Hepatocyte (in vitro differentiated cells and primary cell): Measurements from ENCODE around the genes OR7C2 and OR10H3.

GRCh38 chr19:14941258-14941608, at the start of gene OR7C2:
Gene OR7C2 (plus strand): TSS chr19:14941489.
- RAMPAGE, long total RNA, result no peak
- RRBS, result no CpG with 5 or more reads among the region's 5 CpGs

GRCh38 chr19:15011058-15011570, 588 bp downstream of the CCDC105 start:
- RAMPAGE, long total RNA, result no peak
- RRBS, result 30% methylated on average over 1 of the region's 48 CpGs

DNA sequence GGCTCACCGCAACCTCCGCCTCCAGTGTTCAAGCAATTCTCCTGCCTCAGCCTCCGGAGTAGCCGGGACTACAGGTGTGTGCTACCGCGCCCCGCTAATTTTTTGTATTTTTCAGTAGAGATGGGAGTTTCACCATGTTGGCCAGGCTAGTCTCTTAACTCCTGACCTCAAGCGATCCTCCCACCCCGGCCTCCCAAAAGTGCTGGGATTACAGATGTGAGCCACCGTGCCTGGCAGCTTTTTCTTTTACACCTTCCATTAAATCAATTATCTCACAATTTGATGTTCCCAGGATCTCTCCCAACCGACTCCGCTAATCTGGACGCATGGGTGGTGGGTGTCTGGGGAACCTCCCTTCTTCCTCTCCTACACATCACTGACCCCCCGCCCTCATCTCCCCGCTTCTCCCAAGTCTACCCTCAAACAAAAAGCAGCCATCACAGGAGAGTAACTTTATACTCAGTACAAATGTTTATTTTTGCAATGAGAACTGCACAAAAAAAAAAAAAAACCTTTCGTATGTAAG, 2.9 kb upstream of the EPHX3 start:
- RAMPAGE, long total RNA, result no peak
- RRBS, result no CpG with 5 or more reads among the region's 16 CpGs

DNA sequence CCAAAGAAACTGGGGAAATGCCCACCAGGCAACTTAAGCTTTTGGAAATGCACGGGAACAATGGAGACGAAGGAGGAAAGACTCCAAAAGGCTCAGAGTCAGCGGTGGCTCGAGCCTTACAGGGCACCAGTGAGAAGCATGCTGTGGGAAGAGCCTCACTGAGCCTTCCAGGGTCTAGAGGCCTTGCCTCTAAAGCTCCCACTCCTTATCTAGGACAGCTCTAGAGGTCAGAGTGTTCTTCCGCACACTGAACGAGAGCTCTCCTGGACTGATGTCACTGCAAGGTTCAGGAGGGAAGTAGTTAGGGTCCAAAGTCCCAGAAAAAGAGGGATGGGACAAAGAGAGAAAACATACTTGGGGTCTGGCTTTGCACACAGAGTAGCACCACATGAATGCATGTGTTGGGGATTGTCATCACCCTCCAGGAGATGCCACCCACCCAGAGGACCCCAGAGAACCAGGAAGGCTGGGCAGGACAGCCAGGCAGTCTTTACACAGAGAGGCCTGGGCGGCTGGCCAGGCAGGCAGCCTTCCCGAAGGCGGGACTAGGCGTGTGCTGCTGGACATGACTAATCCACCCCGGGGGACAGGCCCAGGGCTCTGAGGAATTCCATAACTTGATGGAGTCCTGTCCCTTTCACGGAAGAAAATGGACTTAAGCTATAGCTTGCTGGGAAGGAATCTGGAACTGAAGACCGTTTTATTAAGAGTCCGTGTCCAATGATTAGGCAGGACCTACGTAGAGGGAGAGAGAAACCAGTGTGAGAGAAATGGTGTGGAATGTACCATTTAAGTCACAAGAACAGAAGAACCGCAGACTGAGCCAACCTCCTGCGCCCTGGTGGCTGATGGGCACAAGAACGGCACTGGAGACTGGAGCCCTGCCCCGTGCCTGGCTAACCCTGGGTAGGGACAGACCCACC, 16.6 kb upstream of the EPHX3 start:
- RAMPAGE, long total RNA, result no peak
- RRBS, result no CpG with 5 or more reads among the region's 19 CpGs

DNA sequence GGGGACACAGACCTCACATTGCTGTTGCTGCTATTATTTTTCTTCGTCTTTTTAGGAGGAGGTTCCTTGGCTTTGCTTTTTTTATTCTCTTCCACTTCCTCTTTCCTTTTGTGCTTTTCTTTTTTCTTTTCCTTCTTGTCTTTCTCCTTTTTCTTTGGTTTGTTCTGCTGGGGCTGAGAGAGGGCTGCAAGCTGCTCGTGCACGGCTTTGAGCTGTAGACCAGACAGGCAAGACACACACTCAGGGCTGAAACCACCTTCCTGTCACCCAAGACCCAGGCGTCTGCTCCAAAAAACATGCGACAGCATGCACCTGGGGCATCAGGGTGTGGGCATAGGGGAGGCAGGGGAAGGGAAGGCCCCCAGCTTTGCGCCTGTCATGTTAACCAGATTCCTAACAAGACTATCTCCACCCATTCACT, 23.8 kb upstream of the EPHX3 start:
- RAMPAGE, long total RNA, result no peak
- RRBS, result no CpG with 5 or more reads among the region's 6 CpGs

DNA sequence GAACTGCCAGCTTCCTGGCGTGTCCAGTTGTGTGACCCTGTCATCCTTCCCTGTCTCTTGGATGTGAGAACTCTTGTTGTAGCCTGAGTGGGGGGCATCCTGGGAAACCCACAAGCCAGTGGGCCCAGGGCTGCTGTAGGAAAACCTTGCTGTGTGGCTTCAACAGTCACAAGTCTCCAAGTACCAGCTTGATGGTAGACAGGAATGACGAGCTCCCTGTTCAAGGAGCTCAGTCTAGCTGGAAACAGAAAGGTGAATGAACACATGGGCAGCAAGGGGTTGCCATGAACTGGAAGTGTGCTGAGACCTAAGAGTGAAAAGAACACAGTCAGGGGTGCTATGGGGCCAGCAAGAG, 27.3 kb upstream of the EPHX3 start:
- RAMPAGE, long total RNA, result no peak
- RRBS, result no CpG with 5 or more reads among the region's 2 CpGs

DNA sequence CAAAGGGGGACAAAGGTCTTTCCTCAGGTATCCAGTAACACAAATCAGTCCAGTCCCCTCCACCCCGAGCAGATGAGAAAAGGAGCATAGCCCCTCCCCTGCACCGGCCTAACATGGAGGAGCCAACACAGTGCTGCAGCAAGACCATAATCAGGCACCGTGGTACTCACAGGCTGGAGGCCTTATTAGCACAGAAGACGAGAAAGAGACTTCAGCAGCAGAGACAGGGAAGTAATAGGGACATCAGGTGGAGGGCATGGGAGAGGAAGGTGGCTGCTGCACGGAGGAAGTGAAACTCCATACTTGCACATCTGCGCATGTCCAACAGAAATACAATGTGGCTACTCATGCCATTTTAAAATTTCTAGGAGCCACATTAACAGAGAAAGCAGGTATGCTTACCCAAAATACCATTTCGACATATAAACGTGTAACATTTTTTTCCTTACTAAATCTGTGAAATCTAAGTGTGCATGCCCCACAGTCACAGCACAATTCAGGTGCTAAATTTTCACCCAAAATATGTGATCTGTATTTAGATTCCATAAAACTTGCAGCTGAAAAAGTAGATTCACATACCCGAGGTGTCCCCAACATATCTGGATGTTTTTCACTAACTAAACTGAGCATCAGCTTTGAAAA, 46.1 kb downstream of the BRD4 start:
- RAMPAGE, long total RNA, result no peak
- RRBS, result no CpG with 5 or more reads among the region's 9 CpGs

DNA sequence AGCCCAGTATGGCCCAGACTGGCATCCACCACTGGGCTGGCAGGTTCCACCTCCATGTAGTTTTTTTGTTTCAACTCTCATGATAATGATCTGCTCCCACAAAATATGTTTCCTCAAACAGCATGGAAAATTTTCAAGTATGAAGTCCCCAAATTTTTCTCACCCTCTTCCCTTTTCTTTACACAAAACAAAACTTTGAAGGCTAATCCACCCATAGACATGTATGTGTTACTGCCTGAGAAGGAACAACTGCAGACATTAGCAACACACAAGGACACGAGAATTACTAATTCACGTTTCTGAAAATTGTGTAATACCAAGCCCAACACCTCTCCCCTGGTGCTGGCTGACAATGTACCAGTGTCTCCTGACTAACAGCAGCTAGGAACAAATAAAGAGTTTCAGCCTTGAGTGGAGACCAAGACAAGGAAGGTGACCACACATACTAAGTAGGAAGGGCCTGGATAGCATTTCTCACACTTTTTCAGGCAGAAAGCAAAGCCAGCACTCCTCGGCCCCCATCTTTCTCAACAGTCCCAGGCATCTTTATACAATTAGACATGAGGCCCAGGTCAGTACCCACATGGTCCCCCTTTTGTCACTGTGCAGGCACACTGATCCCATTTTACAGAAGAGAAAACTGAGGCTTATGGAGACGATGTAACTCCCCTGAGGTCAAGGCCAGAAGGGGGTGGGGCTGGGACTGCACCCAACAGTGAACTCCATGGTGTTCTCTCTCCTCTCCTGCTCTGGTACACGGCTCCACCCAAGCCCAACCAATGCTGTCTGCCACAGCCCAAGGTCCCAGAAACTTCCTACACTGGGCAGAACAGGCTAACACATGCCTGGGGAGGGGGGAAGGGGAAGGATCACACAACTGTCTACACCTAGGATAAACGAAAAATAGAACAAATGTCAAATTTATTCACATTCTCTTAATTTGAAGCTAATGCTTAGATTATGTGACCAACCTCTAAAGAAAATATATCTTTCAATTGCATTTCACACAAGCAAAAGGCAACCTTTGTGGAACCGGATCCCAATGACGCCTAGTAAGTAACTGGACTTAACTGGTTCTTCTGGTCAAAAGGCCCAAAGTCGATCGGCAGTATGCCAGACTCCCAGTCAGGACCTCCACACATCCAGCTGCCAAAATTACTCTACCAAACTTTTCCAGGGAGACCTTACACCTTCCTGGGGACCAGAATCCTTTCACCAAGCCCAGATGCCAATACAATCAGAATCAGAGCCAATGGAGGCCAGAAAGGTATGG, 8.5 kb downstream of the BRD4 start:
- RAMPAGE, long total RNA, result no peak
- RRBS, result no CpG with 5 or more reads among the region's 10 CpGs

GRCh38 chr19:15373627-15374448, 5.7 kb downstream of the AKAP8 start:
- RAMPAGE, long total RNA, result no peak
- RRBS, result no CpG with 5 or more reads among the region's 37 CpGs

- RAMPAGE, long total RNA, result no peak
- RRBS, result no CpG with 5 or more reads among the region's 12 CpGs
Measured at GRCh38 chr19:15376702-15377476, 2.7 kb downstream of the AKAP8 start.

DNA sequence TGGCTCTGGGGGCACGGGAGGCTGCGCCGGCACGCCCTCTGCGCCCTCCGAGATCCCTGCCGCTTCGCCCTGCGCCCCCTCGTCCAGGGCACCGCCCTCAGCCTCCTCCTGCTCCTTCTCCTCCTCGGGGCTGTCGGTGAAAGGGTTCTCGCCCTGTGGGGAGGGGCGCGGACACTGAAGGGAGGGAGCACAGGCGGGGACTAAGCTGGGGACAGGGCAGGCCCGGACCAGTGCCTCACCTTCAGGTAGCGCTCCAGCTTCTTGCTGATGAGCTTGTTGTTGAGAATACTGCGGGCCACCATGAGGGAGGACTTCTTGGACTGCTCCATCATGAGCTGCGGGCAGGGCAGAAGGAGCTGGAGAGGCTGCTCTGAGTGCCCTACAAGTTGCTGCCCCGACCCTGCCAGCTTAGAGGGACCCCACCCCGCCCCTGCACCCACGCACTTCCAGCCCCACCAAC, 721 bp upstream of the AKAP8 start:
- RAMPAGE, long total RNA, result no peak
- RRBS, result no CpG with 5 or more reads among the region's 24 CpGs

DNA sequence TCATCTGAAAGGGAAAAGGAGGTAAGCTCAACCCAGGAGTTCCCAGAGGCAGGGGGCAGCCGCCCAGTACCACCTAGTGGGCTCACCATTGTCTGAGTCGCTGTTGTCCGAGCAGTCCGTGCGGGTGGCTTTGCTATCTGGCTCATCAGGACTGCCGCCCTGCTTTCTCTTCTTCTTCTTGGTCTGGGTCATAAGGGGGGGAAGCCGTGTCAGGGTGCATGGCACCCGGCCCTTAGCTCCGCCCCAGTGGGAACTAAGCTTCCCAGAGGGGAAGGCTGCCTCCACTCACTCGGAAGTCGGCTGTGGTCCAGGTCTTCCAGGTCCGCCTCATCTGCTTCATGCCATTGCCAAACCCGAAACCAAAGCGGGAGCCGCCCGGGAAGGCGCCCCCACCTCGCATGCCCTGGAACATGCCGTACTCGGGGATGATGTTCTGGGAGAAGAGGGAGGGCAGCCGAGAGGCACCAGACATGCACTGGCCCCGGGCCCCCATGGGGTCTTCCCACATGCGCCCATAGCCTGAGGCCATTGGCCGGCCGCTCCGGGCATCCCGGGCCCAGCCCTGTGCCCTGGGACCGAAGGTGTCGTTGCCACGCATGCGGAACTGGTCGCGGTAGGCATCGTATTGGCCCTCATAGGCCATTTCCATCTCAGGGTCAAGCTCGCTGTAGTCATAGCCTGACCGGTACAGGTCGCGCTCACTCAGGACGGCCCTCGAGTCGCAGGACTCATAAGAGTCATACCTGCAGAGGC, 17.8 kb downstream of the AKAP8L start:
- RAMPAGE, long total RNA, result no peak
- RRBS, result 97% methylated on average over 6 of the region's 41 CpGs

DNA sequence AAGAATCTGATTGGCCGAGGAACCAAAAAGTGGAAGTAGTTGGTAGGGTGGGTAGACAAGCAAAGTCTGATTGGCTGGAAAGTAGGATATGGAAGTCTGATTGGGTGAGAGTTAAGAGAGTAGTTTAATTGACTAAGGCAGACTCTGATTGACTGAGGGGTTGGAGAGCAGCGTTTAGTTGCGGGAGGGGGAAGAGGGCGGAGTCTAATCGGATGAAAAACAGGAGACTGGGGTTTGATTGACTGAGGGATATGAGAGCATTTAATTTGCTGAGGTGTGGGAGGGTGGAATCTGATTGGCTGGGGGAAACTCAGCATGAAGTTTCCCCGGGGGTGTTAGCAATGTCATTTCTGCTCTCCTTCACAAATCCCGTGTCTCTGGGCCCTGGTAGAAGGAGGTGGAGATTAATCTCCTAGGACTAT, 9.3 kb upstream of the CYP4F22 start:
- RAMPAGE, long total RNA, result no peak
- RRBS, result no CpG with 5 or more reads among the region's 7 CpGs

DNA sequence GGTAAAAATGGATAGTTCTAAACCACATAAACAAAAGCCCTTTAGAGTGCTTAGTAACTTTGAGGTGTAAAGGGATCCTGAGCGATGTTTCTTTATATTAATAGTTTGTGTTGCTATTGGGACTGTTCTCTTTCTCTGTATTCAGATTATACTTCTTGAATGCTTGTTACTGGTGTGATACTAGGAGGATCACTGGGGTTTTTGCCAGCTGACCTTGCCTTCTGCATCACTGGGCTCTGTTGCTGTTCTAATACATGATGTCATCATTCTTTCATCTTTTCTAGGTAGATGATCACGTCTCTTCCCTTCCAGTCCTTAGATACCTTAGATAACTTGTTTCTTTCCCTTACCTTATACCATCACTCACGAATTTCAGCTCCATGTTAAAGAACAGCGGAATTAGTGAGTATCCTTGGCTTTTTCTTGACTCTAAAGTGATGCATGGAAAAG, at the start of gene OR10H3:
Gene OR10H3 (plus strand): TSS at position 336 of the 450 bp plus-strand sequence.
- RAMPAGE, long total RNA, result no peak
- RRBS, result no CpG with 5 or more reads among the region's 4 CpGs

GRCh38 chr19:15760198-15760517, 22.4 kb downstream of the OR10H3 start:
- RAMPAGE, long total RNA, result no peak
- RRBS, result 6% methylated on average over 4 of the region's 24 CpGs

DNA sequence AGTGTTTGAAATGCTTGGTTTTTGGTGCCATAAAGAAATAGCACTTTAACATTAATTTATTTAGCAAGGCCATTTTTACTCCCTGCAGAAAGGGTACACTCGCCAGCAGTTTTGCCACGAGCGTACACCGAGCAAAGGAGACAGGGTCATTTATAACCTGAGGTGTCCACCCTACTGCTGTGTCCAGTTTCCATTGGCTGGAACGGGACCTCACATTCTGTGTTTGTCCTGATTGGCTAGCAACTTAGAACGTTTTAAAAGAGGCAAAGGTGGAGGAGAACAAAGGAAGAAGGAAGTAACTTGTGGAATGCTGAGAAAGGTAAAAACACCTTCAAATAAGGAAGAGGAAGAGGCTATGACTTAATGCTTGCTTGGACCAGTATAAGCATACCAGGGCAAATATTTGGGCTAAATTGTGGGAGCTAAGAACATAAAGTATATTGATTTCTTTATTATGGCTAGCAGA, 21.9 kb upstream of the OR10H1 start:
- RAMPAGE, long total RNA, result no peak
- RRBS, result no CpG with 5 or more reads among the region's 6 CpGs

DNA sequence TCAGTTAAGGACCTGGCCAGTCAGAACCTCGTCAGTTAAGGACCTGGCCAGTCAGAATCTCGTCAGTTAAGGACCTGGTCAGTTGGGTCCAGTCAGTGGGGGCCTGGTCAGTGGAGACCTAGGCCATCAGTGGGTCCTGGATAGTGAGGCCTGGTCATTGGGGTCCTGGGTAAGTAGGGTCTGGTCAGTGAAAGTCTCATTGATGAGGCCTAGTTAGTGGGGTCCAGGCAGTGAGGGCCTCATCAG, 42.7 kb upstream of the TPM4 start:
- RAMPAGE, long total RNA, result no peak
- RRBS, result no CpG with 5 or more reads among the region's 2 CpGs

GRCh38 chr19:16073899-16074879, 2.1 kb upstream of the TPM4 start:
- RAMPAGE, long total RNA, result no peak
- RRBS, result no CpG with 5 or more reads among the region's 8 CpGs

GRCh38 chr19:16285784-16286799, 38.5 kb upstream of the KLF2 start:
- RAMPAGE, long total RNA, result no peak
- RRBS, result no CpG with 5 or more reads among the region's 29 CpGs

DNA sequence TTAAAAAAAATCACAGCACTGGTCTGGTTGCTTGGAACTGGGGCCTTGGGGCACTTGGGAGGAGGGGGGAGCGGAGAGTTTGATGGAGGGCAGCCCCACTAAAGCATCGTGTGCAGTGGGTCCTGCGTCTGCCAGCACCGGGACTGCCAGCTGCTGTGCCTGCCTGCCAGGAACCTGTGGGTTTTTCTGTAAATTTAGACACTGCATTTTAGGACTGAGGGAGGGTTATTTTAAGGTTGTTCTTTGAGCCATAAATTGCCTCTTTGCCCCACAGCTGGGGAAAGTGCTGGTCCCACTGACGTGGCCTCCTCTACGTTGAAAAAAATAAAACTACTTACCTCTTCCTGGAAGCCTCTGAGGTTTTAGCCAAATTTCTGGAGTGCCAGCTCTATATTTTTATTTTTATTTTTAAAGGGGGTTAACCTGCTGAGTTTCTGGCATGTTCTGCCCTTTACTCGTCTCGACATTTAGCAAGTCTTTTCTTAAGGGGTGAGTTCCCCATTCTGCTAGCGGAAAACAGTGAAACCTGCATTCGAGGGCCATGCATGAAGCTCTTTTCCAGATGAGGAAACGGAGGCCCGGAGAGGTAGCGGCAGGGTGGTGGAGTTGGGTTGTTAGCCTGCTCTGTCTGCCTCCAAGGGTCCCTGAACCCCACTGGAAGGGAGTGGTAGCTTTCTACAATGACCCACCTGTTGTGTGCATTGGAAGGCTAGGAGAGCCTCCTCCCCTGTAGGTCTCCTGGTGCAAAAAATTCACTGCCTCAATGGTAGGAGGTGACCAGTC, 3.1 kb downstream of the KLF2 start:
- RAMPAGE, long total RNA, result no peak
- RRBS, result no CpG with 5 or more reads among the region's 13 CpGs